GM19240 (cell line): ENCODE measurements around a stretch of chr1.

DNA sequence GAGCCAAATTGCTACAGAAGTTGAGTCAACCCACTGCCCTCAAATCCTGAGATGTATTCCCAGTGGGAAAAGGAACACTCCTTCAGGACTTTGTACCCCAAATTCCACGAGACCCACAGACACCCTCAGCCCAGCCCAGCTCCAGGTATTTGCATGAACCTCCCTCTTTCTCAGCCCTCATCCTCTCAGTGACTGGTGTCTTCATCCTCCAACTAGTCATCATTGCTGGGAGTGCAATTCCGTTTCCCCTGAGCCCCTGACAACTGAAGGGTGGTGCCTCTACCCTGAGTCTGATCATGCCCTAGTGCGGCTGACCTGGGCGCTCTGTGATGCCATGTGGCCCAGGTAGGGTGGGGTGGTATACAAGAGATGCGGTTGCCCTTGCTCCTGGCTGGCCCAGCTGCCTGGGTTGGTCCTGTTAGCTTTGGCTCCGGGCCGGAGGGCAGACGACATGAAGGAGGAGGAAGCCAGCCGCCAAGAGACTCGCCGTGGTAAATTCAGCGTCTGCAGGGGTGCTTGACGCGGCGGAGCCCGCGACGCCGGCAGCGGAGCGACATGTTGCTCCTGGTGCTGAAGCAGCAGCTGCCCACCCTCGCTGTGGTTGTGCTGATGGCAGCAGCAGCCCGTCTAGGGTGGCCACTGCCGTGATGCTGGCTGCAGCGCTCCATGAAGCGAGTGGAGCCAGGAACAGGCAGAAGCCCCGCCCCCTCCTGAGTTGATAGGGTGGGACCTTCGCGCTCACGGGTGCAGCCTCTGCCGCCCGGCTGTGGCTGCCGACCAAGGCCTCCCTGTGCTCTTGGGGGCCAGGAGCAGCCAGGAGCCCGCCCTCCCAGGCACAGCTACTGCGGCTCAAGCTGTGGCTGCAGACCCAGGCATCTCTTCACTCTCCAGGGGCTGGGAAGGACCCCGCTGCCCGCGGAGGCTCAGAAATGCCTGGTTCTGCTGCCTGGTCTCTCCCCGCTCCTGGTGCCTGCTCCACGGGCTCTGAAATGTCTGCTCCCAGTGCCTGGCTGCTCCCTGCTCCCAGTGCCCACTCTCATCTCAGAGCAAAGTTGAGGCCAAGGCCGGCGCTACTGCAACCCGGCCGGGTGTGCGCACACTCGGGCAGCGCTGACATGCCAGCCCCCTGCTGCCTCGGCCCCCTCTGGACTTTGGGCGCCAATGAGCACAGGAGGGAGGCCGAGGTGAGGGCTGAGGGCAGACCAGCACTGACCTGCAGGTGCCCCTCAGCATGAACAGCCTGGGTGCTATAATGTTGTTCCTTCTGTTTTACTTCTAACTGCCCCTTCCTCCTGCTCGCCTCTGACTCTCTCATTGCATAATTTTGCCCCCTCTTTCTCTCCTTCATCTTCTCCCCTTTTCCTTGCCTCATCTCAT is 4.2 kb upstream of the ZNF692 start:
- RRBS: no CpG with 5 or more reads among the region's 51 CpGs